Skeletal muscle tissue (tissue), 7 donors: ENCODE measurements around a stretch of chr16.

DNA sequence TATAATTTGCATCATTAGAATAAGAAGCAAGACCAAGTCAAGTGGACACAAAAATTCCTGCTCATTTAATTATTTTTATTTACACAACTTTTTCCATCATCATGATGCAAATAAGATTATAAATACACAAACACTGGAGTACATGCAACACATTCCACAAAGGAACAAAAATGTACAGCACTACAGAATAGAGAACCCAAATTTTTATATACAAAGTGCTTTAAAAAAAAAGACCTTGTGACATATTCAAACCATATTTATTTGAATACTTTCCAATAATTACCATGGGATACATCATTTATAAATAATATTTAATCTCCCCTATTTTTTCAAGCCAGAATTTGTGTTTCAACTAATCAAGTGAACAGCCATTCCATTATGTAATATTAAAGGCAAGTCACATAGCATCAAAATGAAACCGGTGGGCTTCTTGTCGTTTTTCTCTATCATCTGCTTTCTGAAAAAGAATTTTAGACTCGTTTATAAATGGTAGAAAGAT lies 11.6 kb upstream of the NETO2 start:
- PRO-cap, 3 experiments: no peak in any of the 3 experiments
- RAMPAGE, long total RNA: no peak
- RRBS, 2 experiments: no CpG with 5 or more reads among the region's 3 CpGs

DNA sequence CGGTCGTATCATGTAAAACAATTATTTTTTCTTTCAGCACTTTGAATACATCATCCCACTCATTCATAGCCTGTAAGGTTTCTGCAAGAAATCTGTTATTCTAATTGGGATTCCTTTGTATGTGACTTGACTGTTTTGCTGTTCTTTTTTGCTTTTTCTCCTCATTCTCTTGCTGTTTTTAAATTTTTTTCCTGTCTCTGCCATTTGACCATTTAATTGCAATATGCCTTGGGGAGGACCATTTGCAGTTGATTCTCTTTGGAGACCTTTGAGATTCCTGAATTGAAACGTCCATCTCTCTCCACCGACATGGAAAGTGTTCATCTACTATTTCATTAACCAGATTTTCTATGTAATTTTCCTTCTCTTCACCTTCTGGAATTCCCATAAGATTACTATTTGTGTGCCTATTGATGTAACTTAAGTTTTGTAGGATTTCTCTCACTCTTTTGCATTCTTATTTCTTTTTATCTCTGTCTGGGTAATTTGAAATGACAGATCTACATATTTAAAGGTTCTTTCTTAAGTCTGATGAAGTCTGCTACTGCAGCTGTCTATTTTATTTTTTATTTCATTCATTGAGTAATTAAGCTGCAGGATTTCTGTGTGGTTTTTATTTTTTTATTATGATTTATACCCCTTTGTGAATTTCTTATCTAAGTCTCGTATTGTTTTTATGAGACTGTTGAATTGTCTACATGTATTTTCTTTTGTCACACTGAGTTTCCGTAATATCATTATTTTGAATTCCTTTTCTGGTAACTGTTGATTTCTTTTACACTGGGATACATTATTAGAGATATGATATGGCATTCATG lies 147.6 kb upstream of the NETO2 start:
- PRO-cap, 3 experiments: no peak in any of the 3 experiments
- RAMPAGE, long total RNA: no peak
- RRBS, 2 experiments: no CpG with 5 or more reads among the region's 6 CpGs

- PRO-cap, 3 experiments: no peak in any of the 3 experiments
- RAMPAGE, long total RNA: no peak
- RRBS, 2 experiments: no CpG with 5 or more reads among the region's 1 CpG
These were observed 153.4 kb upstream of the NETO2 start for GRCh38 chr16:47297098-47297628.

DNA sequence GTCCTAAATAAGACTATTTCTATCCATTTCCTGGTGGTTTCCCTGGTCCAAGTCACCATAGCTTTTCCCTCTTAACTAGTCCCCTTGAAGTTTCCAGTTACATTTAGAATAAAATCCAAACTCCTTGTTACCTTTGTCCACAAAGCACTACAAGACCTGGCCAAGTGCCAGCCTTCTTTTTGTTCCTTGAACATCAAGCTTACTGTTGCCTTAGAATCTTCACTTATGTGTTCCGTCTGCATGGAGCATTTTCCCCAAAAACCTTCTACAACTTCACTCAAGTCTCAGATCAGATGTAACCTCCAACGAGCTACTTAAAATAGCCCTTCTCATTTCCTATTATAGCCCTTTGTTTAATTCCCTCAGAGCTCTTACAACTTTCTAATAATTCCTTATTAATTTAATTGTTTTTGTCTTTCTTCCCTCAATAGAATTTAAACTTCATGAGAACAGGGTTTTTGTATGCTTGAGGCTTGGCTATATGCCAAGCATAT lies 101.3 kb downstream of the ITFG1 start:
- PRO-cap, 3 experiments: no peak in any of the 3 experiments
- RAMPAGE, long total RNA: no peak
- RRBS, 2 experiments: no CpG with 5 or more reads among the region's 2 CpGs

DNA sequence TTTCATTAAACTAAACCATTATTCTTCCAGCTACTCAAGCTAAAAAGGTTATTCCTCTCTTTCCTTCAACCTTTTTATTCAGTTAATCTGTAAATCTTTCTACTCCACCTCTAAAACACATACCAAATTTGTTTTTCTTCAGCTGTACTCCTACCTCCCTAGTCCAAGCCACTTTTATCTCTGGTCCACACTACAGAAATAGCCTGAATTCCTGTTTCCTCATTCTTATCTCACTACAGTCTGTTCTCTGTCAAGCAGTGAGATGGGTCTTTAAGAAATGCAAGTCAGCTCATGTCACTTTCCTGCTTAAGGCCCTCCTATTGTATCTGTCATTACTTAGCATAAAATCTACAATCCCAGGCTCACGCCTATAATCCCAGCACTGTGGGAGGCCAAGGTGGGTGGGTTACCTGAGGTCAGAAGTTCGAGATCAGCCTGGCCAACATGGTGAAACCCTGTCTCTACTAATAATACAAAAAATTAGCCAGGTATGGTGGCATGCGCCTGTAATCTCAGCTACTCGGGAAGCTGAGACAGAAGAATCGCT lies 7.0 kb downstream of the PHKB start:
- PRO-cap, 3 experiments: no peak in any of the 3 experiments
- RAMPAGE, long total RNA: no peak
- RRBS, 2 experiments: no CpG with 5 or more reads among the region's 5 CpGs

- PRO-cap, 3 experiments: no peak in any of the 3 experiments
- RAMPAGE, long total RNA: no peak
- RRBS, 2 experiments: no CpG with 5 or more reads among the region's 6 CpGs
These were observed 199.4 kb downstream of the PHKB start for GRCh38 chr16:47660434-47661023.

DNA sequence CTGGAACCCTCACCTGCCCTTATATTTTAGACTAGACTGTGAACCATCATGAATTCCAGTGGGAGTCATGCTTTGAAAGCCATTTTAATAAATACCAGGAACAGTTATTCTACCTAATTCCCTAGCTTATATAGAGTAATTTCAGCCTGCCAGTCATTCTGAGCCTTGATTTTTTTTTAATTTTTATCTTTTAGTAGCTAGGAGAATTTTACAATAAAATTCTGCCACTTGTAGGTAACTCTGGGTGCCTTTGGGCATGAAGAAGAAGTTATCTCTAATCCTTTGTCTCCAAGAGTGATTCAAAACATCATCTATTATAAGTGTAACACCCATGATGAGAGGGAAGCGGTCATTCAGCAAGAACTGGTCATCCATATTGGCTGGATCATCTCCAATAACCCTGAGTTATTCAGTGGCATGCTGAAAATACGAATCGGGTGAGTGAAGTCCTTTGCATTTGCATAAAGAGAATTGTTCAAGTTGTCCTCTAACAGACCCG lies 207.9 kb downstream of the PHKB start:
- PRO-cap, 3 experiments: no peak in any of the 3 experiments
- RAMPAGE, long total RNA: no peak
- RRBS, 2 experiments: no CpG with 5 or more reads among the region's 4 CpGs

GRCh38 chr16:47688660-47689224 lies 227.6 kb downstream of the PHKB start:
- PRO-cap, 3 experiments: no peak in any of the 3 experiments
- RAMPAGE, long total RNA: no peak
- RRBS, 2 experiments: no CpG with 5 or more reads among the region's 4 CpGs

DNA sequence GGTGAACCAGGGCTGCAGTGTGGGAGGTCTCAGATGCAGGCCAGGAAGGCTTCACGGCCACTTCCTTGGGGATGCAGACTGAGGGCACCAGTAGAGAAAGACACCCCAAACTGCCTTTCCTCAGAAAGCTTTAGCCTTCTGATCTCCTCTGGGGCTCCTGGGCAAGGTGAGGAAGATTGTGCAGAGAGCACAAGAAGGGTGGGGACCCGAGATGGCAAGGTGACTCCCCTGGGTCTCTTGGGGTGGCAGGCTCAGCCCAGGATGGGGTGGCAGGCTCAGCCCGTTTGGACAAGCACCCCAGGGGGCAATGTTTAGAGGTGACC lies 39.3 kb downstream of the ABCC12 start:
- PRO-cap, 3 experiments: no peak in any of the 3 experiments
- RAMPAGE, long total RNA: no peak
- RRBS, 2 experiments: no CpG with 5 or more reads among the region's 3 CpGs

DNA sequence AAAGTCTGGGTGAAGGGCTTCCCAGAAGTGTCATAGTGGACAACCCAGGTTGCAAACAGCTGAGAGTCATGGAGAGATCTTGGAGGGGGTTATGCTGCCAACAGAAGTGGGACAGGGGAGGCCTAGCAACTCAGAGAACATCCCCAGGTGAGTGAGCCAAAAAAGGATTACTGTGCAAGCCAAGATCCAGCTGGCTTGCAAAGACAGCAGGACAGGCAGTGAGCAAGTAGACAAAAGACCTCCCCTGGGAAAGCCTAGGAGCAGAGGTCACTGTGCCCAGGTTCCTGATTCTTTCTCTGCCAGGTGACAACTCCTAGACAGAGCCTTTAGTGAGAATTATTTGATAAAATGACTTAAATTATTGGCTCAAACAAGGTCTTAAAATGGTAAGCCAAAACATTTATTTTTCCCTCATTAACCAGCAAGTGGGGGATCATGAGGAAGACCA lies 9.4 kb upstream of the LONP2 start:
- PRO-cap, 3 experiments: no peak in any of the 3 experiments
- RAMPAGE, long total RNA: no peak

GRCh38 chr16:48245167-48245435 lies 1.0 kb downstream of the LONP2 start:
- PRO-cap, 3 experiments: no peak in any of the 3 experiments
- RAMPAGE, long total RNA: no peak
- RRBS, 2 experiments: no CpG with 5 or more reads among the region's 2 CpGs

DNA sequence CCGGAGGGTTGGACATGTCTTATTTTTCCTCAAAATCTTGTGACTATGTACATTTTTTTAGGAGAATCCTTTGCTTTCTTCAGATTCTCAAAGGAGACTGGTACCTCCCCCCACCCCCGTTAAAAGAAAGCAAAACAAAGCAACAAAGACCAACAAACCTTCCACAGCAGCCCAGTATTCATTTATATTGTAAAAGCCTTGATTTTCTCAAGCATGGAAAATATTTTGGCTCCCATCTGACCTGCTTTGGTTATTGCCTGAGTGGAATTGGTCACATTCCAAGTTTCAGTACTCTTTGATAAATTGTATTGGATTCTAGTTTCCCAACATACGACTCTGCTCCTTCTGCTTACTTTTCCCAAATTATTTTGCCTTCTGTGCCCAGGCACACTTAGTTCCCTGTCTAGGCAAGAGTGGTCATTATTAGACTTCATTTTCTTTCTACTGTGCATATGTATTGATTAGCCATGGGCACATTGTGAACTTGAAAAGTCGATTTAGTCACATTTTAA lies 1.3 kb downstream of the ABCC11 start:
- PRO-cap, 3 experiments: no peak in any of the 3 experiments
- RAMPAGE, long total RNA: no peak
- RRBS, 2 experiments: no CpG with 5 or more reads among the region's 4 CpGs

GRCh38 chr16:48318657-48318926 lies 66.6 kb downstream of the SIAH1 start:
- PRO-cap, 3 experiments: no peak in any of the 3 experiments
- RAMPAGE, long total RNA: no peak
- RRBS, 2 experiments: no CpG with 5 or more reads among the region's 3 CpGs

DNA sequence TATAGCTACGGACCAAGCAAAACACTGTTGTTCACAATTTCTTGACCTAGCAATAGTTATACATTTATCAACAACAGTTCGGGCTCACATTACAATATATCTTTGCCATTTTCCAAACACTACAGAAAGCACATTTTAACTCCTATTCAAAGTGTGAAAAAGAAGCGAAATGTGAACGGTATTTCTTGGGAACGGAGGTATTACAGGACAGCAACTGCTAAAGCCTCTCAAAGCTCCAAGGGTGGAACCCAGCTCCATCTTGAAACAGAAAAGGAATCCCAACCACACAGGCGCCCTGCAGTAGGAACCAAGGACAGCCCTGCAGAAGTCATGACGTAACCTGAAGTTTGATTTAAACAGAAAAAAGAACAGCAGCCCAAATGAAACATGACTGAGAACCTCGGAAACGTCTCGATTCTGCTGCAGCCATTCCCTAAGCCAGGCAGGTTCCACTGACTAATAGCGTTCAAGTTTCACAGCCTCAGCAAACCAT lies 20.3 kb downstream of the SIAH1 start:
- PRO-cap, 3 experiments: no peak in any of the 3 experiments
- RAMPAGE, long total RNA: no peak
- RRBS, 2 experiments: no CpG with 5 or more reads among the region's 11 CpGs

- PRO-cap, 3 experiments: peak in 3 of 3 experiments; most common plus-strand start chr16:48366063 (in 2); most common minus-strand start chr16:48365885 (in 2)
- RAMPAGE, long total RNA: no peak
- RRBS, 2 experiments: under 1 to 2% methylated on average over 10 of the region's 52 CpGs
These were observed 19.5 kb downstream of the SIAH1 start for GRCh38 chr16:48365370-48366485.

DNA sequence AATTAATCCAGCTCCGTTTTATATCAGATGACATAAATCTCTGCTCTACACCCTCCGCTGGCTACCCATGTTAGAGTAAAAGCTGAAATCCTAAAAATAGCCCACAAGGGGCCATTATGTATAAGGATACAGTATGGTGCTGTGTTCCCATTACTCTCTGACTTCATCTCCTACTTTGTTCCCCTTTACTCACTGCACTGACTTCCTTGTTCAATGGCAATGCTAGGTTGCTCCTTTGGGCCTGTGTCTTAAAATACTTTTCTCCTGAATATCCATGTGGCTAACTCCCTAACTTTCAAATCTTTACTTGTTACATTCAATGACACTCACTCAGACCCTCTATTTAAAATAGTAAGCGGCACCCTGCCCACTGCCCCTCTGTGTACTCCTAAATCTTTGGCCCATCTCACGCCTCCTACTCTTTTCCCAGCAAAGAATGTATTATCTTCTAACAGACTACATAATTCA lies 11.5 kb downstream of the SIAH1 start:
- PRO-cap, 3 experiments: no peak in any of the 3 experiments
- RAMPAGE, long total RNA: no peak
- RRBS, 2 experiments: no CpG with 5 or more reads among the region's 4 CpGs

GRCh38 chr16:48409768-48410807 lies 24.9 kb upstream of the SIAH1 start:
- PRO-cap, 3 experiments: no peak in any of the 3 experiments
- RAMPAGE, long total RNA: no peak
- RRBS, 2 experiments: no CpG with 5 or more reads among the region's 15 CpGs

DNA sequence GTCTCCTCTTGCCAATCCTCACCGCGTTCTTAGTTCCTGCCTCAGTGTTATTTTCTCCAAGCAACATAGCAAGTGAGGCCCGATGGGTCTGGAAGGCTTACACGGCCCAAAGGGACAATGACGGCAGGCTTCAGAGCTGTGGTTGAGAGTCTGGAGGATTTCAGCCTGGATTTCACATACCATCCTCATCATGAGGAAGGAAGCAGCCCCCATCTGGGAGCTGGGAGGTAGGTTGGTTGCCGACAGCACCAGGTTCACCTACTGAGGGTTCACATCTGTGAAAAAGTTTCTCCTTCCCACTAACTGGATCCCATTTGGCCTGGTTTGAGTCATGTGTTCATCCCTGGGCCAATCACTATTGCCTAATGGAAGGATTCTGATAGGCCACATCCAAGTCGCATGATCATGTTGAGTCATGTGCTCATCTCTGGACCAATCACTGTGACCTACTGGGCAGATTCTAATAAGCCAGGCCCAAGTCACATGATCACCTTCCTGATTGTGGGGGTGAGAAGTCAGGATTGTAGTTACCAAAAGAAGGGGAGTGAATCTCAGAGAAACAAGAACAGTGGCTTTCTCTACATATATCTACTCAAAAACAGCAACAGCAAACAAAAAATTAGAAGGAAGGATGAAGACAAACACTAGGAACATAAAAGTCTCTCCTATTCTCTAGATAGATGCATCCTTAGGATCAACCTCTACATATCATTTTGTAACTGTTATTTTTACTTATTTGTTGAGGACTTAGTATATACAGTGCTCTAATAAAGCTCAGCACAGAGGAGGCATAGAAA lies 108.0 kb downstream of the N4BP1 start:
- PRO-cap, 3 experiments: no peak in any of the 3 experiments
- RAMPAGE, long total RNA: no peak
- RRBS, 2 experiments: no CpG with 5 or more reads among the region's 7 CpGs

GRCh38 chr16:48623182-48624235 lies 13.5 kb upstream of the N4BP1 start:
- PRO-cap, 3 experiments: peak in 1 of 3 experiments; most common plus-strand start chr16:48623944 (in 1); most common minus-strand start chr16:48623721 (in 1)
- RAMPAGE, long total RNA: no peak
- RRBS, 2 experiments: under 1 to 2% methylated on average over 9 to 11 of the region's 49 CpGs

GRCh38 chr16:49469954-49470442 lies 96.4 kb downstream of the C16orf78 start:
- PRO-cap, 3 experiments: no peak in any of the 3 experiments
- RAMPAGE, long total RNA: no peak
- RRBS, 2 experiments: no CpG with 5 or more reads among the region's 13 CpGs